H1 (cell line): ENCODE measurements around a stretch of chr15.

DNA sequence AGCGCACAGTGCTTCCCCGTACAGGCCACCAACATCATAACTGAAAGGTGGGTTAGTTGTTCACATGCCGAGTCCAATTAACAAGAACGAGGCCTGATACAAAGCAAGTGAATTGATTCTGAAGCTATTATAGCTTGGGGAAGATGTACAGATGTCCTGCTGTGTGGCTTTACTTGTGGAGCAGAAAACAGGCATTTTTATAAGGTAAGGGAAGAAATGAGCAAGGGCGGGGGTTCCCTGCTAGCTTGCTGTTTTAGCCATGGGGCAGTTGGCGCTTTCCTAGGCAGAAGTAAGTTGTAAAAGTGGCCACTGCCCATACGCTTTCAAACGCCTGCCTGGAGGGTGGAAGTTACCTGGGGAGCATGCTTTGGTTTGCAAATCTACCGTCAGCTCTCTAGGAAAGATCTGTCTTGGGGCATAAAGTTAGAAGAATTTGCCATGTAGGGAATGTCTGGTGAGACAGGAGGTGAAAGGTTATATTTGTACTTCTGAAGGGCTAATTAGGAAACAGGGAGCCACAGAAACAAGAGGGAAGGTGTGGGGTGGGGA is 62.4 kb upstream of the GCNT3 start:
- RRBS = no CpG with 5 or more reads among the region's 9 CpGs
CAGE:
- cytosol, long polyA plus RNA = no peak
- long polyA plus RNA = no peak
- nucleus, long polyA plus RNA = no peak

DNA sequence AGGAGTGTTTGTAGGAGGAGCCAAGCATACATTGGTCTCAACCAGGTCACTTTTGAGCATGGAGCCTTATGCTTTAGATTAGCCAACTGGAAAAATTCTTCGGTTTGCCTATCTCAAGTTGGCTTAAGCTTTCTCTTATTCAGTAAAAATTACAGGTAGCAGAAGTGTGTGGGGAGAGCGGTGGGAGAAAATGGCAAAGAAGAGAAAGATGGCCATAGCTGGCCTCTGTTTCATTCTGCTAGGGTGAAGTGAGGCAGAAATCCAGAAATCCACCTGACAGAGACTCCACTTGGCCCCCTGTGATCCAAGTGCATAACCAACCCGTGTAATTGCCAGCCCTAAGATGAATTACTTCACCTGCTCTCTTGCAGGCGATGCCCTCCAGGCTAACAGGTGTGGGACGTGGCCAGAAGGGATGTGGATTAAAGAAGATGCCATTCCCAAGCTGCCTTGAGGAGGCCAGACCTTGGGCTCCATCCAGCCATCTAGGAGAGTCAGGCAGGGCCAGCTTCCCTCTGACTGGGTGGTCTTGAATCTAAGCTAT is 154.4 kb upstream of the BNIP2 start:
- RRBS = no CpG with 5 or more reads among the region's 5 CpGs
CAGE:
- cytosol, long polyA plus RNA = no peak
- long polyA plus RNA = no peak
- nucleus, long polyA plus RNA = no peak

- RRBS = no CpG with 5 or more reads among the region's 4 CpGs
CAGE:
- cytosol, long polyA plus RNA = no peak
- long polyA plus RNA = no peak
- nucleus, long polyA plus RNA = no peak
These were observed 46.2 kb downstream of the ANXA2 start for GRCh38 chr15:60351633-60352019.

DNA sequence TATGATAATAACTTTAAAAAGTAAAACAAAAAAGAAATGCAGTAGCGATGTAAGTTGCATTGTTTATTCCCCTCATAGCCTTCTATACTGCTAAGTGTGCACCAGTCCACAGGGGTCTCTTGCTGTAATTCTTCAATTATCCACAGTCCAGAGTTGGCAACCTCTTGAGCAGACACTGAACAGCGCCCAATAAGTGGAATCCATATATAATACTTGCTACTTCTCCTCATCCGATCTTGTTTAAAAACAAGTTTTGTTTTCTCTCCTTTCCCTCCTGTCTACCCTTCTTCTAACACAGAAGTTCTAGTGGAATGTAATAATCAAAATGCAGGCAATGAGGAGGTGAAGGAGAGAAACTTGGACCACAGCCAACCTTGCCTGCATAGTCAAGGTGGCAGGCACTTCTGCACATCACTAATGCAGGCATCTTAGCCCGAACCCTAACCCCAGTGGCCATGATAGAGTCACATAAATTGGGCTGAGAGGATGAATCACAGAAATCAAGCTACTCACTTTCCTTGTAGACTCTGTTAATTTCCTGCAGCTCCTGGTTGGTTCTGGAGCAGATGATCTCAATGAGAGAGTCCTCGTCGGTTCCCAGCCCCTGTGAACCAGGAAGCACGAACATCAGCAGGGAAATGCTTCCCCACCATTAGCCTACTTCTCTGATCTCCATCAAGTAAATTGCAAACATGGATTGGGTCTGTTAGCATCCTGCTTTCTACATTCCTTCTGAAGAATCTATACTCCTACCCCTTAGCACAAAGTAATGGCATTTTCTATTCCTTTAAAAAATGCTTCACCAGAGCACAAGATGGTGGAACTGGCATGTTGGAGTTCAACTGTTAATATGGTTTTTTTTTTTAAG is 40.9 kb downstream of the ANXA2 start:
- RRBS = no CpG with 5 or more reads among the region's 7 CpGs
CAGE:
- cytosol, long polyA plus RNA = no peak
- long polyA plus RNA = no peak
- nucleus, long polyA plus RNA = no peak

DNA sequence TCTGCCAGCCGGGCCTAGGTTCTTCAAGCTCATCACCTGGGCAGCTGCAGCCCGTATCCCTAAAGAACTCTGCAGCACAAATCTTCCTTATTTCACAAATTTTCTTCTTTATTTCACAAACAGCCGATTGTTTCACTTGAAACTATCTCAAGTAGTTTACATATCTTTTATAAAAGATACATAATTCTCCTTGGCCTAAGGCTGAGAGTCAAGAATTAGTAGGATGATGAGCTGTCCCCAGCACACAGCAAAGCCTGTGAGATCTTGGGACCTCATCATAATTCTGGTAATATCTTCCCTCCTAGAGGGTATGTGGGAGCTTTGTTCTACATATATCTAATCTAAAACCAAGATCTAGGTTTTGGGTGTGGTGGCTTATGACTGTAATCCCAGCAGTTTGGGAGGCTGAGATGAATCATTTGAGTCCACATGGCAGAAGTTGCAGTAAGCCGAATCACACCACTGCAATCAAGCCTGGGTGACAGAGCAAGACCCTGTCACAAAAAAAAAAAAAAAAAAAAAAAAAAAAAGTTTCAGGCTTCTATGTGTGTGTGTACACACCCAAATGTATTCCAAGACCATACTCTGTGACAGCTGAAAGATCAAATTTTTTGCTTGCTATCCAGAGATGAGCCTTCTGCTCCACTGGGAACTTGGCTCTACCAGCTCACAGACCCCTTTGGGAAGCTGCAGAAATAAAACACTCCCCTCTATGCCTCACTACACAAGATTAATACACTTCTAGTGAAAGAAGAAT is 35.1 kb downstream of the ANXA2 start:
- RRBS = no CpG with 5 or more reads among the region's 4 CpGs
CAGE:
- cytosol, long polyA plus RNA = no peak
- long polyA plus RNA = no peak
- nucleus, long polyA plus RNA = no peak

- RRBS = no CpG with 5 or more reads among the region's 6 CpGs
CAGE:
- cytosol, long polyA plus RNA = no peak
- long polyA plus RNA = no peak
- nucleus, long polyA plus RNA = no peak
These were observed 14.8 kb downstream of the ANXA2 start for GRCh38 chr15:60382872-60383510.

GRCh38 chr15:60511171-60512313 is 32.6 kb upstream of the ICE2 start:
- RRBS = no CpG with 5 or more reads among the region's 28 CpGs
CAGE:
- cytosol, long polyA plus RNA = no peak
- long polyA plus RNA = no peak
- nucleus, long polyA plus RNA = no peak

GRCh38 chr15:60527643-60528391 is 48.9 kb upstream of the ICE2 start:
- RRBS = no CpG with 5 or more reads among the region's 3 CpGs
CAGE:
- cytosol, long polyA plus RNA = no peak
- long polyA plus RNA = no peak
- nucleus, long polyA plus RNA = no peak

- RRBS = no CpG with 5 or more reads among the region's 10 CpGs
CAGE:
- cytosol, long polyA plus RNA = no peak
- long polyA plus RNA = no peak
- nucleus, long polyA plus RNA = no peak
These were observed 67.7 kb upstream of the ICE2 start for GRCh38 chr15:60546514-60547201.

DNA sequence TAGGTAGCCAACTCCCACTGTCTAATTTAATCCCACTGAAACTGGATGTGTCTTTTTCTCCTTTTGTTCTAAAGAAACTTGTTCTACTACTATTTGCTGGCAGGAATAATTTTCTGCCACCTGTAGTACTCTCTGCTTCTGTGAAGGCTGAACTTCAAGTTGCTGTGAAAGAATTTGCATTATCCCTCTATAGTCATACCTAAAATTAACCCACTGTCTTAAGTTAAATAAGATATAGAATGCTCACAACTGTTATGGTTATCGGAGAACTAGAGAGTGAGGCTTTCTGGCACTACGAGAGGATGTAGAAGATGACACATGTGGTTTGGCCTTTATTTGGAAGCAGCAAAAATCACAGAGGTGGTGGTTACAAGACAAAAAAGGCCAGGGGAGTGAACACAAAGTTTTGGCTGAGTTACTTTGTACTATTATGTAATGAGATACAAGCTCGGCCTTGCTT is 78.1 kb upstream of the ICE2 start:
- RRBS = no CpG with 5 or more reads among the region's 3 CpGs
CAGE:
- cytosol, long polyA plus RNA = no peak
- long polyA plus RNA = no peak
- nucleus, long polyA plus RNA = no peak

GRCh38 chr15:60656491-60656961 is 177.6 kb upstream of the ICE2 start:
- RRBS = no CpG with 5 or more reads among the region's 3 CpGs
CAGE:
- cytosol, long polyA plus RNA = no peak
- long polyA plus RNA = no peak
- nucleus, long polyA plus RNA = no peak

- RRBS = no CpG with 5 or more reads among the region's 2 CpGs
CAGE:
- cytosol, long polyA plus RNA = no peak
- long polyA plus RNA = no peak
- nucleus, long polyA plus RNA = no peak
These were observed 212.6 kb upstream of the ICE2 start for GRCh38 chr15:60691504-60692001.

DNA sequence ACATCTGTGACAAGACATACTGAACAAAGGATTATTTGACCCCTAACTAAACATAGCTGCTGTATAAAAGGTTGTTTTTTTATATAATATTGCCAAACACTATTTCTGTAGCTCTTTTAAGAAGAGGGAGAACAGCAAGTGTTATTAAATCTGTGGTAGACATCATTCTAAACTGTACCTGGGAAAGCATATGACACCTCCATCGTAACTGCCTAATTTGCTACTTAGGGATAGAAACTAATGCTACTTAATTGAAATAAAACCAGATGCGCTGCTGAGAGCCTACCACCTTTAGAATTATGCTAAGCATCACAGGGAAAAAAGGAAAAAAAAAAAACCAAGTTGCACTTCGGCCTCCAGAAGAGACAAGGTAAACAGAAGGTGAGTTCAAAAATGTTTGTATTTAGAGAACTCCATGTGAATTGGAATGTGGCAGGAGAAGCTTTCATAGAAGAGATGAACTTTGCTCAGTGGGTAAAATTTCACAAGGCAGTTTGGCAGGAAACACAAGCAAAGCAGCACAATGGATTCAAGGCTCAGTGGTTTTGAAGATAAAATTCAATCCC is 256.4 kb upstream of the ICE2 start:
- RRBS = no CpG with 5 or more reads among the region's 3 CpGs
CAGE:
- cytosol, long polyA plus RNA = no peak
- long polyA plus RNA = no peak
- nucleus, long polyA plus RNA = no peak

- RRBS = no CpG with 5 or more reads among the region's 5 CpGs
CAGE:
- cytosol, long polyA plus RNA = no peak
- long polyA plus RNA = no peak
- nucleus, long polyA plus RNA = no peak
These were observed 356.1 kb downstream of the RORA start for GRCh38 chr15:60872720-60873661.

GRCh38 chr15:60916018-60916591 is 313.0 kb downstream of the RORA start:
- RRBS = no CpG with 5 or more reads among the region's 8 CpGs
CAGE:
- cytosol, long polyA plus RNA = no peak
- long polyA plus RNA = no peak
- nucleus, long polyA plus RNA = no peak

DNA sequence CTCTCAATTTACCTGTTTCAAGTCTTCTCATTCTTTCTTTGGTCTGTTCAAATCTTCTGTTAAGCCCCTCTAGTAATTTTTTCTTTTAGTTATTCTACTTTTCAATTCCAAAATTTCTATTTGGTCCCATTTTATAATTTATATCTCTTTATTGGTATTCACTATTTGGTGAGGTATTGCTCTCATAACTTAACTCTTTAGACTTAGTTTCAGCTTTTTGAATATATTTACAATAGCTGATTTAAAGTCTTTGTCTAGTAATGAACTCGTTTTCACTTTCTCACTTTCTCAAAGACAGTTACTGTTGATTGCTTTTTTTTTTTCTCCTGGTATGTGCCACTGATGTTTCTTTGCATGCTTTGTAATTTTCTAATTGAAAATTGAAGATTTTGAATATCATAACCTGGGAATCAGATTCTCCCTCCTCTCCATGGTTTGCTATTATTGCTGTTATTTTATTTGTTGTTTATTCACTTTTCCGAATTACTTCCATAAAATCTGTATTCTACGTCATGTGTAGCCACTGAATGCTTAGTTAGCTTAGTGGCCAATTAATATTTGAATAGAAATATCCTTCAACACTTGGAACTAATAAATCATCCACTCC is 247.5 kb downstream of the RORA start:
- RRBS = no CpG with 5 or more reads among the region's 3 CpGs
CAGE:
- cytosol, long polyA plus RNA = no peak
- long polyA plus RNA = no peak
- nucleus, long polyA plus RNA = no peak

DNA sequence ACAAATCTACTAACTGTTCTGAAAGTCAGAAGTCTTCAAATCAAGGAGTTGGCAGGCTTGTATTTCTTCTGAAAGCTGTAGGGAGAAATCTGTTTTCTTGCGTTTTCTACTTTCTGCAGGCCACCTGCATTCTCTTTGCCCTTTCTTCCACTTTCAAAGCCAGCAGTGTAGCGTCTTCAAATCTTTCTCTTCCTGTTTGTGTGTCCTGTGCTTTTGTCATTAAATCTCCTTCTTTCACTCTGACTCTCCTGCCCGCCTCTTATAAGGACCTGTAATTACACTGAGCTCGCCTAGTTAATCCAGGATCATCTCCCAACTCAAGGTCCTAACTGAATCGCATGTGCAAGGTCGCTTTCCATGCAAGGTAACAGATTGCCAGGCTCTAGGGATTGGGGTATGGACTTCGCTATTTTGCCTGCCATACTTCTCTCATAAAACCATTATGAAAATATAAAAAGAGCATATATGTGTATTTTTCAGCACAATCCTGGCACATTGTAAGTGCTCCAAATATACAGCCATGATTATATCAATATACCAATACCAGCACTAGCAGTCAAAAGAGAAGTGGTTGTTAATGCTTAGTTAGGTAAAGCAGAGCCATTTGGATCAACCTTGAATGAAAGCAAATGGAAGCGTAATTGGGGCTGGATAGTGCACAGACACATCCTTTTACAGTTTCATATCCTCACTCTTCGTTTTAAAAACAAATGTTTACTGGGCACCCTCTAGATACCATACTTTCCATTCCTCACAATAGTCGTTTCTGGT is 58.7 kb downstream of the RORA start:
- RRBS = no CpG with 5 or more reads among the region's 10 CpGs
CAGE:
- cytosol, long polyA plus RNA = no peak
- long polyA plus RNA = no peak
- nucleus, long polyA plus RNA = no peak

DNA sequence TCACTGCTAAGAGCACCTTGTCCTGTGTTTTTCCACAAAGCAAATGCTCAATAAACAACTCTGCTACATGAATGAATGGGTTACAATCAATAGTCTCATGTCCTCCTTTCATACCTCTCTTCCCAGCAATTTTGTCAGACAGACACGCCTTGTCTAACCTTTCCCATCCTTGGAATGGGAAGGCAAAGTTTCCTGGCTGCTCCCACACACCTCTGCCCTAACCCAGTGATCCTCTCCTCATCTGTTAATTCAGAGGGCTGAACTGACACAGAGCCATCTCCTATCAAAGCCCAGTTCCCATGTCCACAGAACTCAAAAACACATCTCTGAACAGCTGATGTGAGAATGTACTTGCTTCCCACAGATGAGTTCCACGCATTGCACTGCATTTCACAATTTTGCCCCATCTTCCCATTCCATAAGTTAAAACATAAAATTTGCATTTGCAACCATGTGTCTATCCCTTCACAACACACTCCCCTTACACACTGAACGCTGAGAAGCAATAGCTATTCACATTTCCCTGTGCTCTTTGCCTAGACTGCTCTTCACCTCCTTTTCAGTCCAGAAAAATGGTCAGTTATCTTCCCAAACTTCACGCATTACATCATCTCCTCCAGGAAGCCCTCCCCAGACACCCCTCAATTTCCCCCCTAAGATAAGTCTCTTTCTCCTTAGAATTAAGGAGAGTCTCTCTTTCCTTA is 45.2 kb downstream of the RORA start:
- RRBS = no CpG with 5 or more reads among the region's 4 CpGs
CAGE:
- cytosol, long polyA plus RNA = no peak
- long polyA plus RNA = no peak
- nucleus, long polyA plus RNA = no peak

DNA sequence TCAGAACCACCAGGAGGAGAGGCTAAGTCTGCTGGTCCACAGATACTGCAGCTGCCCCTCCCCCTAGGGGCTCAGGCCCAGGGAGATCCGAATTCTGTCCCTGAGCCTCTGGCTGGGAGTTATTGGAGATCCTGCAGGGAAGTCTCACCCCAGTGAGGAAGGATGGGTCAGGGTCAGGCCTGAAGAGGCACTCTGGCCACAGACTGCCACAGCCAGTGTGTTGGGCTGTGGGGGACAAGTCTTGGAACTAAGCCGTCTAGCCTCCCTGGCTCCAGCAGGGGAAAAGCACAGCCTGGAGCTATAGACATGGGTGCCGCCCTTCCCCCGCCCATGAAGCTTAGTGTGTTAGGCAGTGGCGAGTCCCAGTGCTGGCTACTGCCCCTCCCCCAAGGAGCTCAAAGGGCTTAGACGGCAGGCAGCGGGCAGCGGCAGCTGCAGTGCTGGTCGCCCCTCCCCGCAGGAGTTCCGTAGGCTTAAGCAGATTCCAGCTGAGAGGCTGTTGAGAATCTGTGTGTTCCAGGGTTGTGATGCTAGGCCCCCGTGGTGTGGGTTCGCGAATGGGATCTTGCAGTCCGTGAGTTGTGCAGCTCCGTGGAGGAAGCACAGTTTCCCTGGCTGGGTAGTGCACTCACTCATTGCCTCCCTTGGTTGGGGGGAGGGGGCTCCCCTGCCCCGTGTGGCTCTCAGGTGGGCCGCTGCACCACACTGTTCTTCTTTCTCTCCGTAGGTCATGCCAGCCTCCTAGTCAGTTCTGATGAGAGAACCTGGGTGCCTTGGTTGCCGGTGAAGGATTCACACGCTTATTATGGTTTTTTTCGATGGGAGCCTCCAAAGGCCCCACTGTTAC is 135.8 kb upstream of the RORA start:
- RRBS = no CpG with 5 or more reads among the region's 22 CpGs
CAGE:
- cytosol, long polyA plus RNA = no peak
- long polyA plus RNA = no peak
- nucleus, long polyA plus RNA = no peak

DNA sequence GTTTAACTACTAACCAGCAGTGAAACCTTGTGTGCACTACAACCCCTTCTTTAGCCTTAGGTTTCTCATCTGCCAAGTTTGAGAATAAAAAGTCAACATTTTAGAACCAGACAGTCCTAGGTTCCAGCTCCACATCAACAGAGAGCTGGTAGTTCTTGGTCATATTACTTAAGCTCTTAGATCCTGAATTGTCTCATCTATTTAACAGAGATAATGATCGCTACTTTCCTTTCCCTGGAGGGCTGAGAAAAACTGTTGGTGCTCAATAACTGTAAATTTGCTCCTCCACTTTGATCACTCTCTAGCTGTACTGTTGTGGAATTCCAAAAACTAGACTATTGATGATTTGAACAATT is 160.6 kb upstream of the RORA start:
- RRBS = no CpG with 5 or more reads among the region's 1 CpG
CAGE:
- cytosol, long polyA plus RNA = no peak
- long polyA plus RNA = no peak
- nucleus, long polyA plus RNA = no peak